Hair follicular keratinocyte (primary cell): ENCODE results near the genes ANKRD45 and KLHL20.

GRCh38 chr1:173413135-173414151 lies 63.7 kb upstream of the PRDX6 start:
- RAMPAGE, long total RNA = no peak

GRCh38 chr1:173473916-173475046 lies 2.9 kb upstream of the PRDX6 start:
- RAMPAGE, long total RNA = no peak

- RAMPAGE, long total RNA = no peak
Measured at GRCh38 chr1:173476399-173477223, 524 bp upstream of the PRDX6 start.

DNA sequence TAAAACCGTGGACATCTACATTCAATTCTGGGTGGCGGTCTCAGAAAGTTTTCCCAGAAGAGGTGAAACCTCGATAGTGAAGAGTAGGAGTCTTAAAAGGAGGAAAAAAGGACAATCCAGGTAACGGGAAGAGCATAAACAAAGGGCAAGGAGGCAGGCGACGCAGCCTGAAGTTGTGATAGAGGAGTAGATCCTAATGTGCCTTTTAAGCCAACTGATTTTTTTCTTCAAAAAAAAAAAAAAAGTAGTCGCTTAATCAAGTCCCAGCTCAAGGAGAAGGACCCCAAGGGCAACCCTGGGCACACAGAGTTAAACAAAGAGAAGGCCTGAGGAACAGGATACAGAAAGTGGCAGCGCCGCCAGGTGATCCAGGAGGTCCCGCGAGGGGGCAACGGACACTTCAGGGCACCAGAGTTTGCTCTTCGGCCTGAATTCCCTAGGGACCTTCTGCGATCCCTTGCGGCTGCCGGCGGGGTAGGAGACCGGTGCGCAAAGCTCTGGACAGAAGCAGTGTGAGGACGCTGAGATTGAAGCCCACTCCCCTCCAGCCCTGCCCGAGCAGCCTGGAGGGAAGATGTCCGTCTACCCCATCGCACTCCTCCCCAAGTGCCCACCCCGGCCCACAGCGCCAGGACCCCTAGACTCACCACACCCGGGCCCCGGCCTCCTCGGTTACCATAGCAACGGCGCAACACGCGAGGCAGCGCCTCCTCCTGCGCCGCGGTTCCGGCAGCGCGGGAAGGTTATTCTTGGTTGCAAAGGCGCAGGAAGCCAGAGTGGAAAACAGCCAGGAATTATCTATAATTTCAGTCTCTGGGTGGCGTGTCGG lies at the start of gene ANKRD45:
TSS of gene ANKRD45 (minus strand) at position 682 of the 829 bp plus-strand sequence.
- RAMPAGE, long total RNA = no peak

DNA sequence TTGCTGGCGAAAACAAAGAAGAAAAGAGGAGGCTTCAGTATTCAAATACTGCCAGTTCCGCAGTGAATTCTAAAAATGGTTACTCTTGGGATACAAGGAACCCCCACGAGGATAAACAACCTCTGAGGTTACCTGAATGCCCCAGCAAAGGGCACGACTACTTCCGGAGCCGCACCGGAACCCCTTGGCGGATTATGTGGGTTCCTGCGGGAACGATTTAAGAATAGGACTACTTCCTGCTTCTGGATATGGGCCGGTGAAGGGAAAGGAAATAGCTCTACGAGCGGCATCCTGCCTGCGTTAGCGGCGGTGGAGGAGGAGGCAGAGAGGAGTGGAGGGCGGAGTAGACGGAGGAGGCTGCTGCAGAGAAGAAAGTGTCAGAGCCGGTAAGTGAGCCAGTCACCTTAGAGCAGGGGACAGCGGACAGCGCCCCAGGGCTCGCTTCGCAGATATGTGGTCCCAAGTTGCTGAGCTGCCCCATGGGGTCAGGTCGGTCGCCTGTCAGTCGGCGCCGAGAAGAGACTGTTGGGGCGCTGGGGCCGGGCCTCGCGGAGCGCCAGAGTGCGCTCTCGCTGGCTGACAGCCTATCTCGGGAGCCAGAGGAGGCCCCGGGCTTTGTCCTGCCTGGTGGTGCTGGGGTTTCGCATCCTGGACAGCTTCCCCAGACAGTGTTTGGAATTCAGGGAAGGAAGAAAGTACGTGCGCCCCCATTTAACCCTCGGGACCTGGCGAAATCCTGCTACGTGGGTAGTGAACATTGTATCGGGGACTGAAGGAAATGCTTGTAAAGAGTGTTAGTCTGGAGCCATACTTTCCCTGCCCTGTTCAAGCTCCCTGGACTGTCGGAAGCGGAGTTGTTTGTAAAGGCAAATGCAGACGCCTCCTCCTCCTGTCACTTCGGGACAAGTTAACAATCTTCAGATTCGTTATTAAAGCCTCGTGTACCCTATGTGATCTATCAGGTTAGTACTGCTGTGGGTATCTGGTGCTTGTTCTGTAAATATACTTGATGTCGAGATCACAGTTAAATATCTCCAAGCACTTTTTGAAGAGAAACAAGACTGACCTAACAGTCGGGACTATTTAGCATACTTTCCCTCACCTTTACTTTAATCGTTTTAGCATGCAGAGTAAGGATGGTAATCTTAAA lies at the start of gene KLHL20:
TSS of gene KLHL20 (plus strand) at position 289 of the 1,150 bp plus-strand sequence.
- RAMPAGE, long total RNA = no peak

DNA sequence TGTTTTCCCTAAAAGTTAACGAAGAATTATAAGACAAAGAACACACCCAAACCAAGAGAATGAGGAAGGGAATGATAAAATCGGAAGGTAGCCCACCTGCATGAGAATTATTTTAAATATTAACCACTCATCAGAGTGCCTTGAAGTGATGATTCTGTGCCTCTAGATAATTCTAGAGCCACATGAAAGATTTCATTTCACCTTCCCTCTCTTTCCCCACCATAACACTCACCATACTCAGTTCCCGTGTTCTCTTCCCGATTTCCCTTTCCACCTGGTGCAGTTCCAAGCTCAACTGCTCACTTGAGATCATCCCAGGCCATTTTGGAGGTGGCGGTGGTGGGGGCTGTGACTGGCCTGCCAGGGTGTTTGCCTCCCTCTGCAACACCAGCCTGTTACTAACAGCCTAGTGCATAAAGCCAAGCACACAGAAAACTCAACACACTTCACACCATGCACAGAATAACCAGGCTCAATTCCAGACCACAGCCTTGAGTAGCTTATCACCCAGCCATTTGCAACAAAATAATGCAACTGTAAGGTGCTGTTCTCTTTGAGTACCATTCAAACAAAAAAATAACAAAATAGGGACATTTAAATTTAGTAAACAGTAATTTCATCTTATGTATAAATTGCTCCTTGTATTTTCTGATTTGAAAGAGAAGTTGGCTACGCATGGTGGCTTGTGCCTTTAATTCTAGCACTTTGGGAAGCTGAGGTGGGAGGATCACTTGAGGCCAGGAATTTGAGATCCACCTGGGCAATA lies 26.3 kb upstream of the SERPINC1 start:
- RAMPAGE, long total RNA = no peak

- RAMPAGE, long total RNA = no peak
Measured at GRCh38 chr1:173946232-173946971, 29.3 kb upstream of the SERPINC1 start.

DNA sequence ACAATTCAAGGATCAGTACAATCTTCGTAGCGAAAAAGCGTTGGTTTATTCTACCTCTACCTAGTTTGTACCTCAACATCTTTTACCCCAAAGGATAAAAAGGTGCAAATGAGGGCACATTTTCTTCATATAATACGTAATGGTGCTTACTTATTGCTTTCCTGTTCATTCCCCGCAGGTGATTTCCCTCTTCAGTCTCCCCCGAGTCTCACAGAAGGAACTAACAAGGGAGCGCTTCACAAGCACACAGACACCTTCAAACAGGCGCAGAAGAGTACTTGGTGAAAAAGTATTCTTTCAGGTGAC lies 630 bp upstream of the RABGAP1L start:
- RAMPAGE, long total RNA = no peak

DNA sequence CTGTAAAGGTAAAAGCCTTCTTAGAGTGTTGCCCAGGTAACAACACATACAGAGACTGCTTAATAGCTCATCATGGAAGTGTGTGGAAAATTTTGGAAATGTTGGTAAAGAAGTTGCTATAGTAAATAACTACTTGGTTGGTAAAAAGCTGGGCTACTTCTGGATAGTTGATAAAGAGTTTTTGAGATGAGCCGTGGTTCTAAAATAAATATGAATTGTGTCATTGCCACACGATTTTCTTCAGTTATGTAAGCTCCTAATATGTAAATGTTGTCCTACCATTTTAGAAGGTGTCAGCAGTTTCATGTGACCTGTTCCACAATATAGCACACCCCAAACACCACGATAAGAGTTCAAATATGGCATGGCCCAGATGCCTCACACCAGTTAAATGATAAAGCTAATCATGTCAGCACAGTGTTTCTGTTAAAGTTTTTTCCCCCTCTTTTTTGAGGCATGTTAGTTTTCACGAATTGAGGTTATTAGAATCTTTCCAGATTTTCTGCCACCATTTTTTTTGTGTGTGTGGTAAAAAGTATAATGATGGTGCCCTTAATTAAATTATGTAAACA lies 7.5 kb downstream of the RABGAP1L start:
- RAMPAGE, long total RNA = no peak

DNA sequence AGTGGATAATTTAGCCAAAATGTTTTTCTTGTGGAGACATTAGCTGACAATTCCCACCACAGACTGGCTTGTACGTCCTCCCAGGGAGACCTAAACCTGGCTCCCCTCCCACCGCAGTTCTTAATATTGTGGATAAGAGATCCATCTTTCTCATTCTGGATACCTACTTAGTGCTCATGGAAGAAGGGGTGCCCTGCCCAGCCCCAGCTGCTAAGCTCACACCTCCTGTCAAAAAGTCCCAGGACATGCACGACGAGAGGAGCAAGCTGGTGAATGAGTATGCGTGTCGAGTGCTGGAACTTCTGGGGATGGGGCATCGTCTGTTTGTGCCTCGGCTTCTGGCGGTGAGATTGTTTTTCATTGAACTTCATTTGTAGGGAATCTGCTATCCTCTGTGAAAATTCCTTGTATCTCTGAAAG lies 199.6 kb upstream of the CACYBP start:
- RAMPAGE, long total RNA = no peak

DNA sequence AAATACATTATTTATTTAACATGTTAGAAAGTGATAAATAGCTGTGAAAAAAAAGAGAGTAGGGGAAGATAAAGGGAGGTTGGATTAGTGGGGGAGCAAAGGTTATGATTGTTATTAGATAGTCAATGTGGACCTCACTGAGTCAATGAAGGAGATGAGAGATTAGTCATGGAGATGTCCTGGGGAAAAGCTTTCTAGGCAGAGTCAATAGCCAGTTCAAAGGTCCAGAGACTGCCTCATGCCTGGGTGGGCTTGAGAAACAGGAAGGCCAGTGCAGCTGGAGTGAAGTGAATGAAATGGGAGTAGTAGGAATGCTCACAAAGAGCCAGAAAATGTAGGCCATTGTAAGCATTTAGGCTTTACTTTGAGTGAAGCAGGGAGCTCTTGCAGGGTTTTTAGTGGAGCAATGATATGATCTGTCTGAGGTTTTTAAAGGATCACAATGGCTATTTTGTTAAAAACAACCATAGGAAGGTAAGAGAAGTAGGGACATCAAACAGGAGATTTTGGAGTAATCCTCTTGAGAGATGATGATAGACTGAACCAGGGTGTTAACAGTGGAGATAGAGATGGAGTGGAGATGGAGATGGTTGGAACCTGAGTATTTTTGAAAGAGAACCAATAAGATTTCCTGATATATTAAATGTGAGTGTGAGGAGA lies 186.9 kb upstream of the CACYBP start:
- RAMPAGE, long total RNA = no peak

DNA sequence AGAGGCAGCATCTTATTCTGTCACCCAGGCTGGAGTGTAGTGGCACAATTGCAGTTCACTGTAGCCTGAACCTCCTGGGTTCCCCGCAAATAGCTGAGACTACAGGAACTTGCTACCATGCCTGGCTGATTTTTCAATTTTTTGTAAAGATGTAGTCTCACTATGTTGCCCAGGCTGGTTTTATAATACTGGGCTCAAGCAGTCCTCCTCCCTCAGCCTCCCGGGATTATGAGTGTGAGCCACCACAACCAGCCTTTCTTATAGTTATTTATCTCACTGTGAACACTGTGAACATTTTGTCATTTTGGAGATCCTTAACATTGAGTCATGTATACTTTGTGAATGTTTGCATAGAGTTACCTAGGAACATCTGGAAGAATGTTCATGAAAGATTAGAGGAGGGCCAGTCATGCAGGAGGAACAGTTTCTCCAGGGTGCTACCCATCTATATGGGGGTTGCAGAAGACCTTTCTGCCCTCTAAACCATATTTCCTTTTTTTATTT lies 127.1 kb upstream of the CACYBP start:
- RAMPAGE, long total RNA = no peak

GRCh38 chr1:174898386-174899284 lies 101.1 kb upstream of the CACYBP start:
- RAMPAGE, long total RNA = no peak

GRCh38 chr1:174954000-174954449 lies 45.7 kb upstream of the CACYBP start:
- RAMPAGE, long total RNA = no peak

- RAMPAGE, long total RNA = no peak
Measured at GRCh38 chr1:175317578-175318288, 125.2 kb upstream of the KIAA0040 start.

- RAMPAGE, long total RNA = no peak
Measured at GRCh38 chr1:176071191-176072089, 135.6 kb downstream of the COP1 start.

DNA sequence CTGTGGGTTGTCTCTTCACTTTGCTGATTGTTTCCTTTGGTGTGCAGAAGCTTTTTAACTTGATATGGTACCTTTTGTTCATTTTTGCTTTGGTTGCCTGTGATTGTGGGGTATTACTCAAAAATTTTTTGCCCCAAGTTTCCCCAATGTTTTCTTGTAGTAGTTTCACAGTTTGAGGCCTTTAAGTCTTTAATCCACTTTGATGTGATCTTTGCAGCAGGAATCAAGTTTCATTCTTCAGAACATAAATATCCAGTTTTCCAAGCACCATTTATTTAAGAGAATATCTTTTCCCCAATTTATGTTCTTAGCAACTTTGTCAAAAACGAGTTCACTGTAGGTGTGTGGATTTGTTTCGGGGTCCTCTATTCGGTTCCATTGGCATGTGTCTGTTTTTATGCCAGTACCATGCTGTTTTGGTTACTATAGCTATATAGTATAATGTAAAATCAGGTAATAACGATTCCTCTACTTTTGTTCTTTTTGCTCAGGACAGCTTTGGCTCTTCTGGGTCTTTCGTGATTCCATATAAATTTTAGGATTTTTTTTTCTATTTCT lies 81.8 kb downstream of the COP1 start:
- RAMPAGE, long total RNA = no peak

DNA sequence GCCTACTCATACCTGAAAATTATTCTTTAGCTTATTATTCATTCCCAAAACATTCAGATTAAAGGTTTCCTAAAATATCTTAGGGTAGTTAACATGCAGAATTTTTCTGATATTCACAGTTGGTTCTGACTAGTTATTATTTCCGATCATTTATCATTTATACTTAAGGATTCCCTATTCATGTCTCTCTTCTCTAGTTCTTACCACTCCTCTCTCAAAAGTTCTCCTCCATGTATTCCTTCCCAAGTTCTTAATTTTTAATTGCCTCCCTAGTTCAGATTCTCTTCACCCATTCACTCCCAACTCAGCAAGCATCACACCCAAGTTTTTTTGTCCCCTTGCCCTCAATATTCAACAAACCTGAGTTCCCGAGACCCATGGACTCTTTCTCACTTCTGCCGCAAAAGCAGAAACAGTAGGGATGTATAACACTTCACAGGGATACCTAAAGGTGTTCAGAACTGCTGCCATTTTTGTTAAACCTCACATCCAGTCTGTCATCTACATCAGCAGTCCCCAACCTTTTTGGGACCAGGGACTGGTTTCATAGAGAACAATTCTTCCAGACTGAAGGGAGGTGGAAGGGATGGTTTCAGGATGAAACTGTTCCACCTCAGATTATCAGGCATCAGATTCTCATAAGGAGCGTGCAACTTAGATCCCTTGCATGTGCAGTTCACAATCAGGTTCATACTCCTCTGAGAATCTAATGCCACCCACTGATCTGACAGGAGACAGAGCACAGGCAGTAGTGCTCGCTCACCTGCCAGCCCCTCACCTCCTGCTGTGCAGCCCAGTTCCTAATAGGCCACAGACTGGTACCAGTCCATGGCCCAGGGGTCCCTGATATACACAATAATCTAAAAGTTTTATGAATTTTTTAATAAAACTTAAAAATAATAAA lies 32.0 kb downstream of the COP1 start:
- RAMPAGE, long total RNA = no peak

DNA sequence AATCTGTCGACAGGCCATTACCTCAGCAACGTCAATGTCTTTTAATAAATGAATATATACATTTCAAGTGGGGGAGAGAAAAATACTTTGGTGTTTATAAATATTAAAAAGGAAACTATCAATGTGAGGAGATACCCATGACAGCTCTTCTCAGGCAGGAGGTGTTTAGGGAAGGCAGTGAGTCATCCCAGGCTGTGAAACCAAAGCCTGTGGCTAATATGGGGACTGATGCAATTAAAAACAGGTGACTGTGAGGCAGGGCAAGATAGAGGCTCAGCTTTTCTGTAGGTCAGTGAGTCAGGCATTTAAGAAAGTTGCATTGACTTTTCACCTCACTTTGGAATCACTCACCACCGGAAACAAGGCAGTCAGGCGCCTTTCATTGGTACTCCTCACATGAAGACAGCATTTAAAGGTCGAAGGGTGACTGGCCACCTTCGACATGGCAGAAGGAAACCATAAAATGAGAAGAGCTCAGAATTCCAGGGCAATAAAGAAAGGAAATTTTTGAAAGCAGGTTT lies 54.5 kb downstream of the PAPPA2 start:
- RAMPAGE, long total RNA = no peak

GRCh38 chr1:176552963-176553739 lies 90.2 kb downstream of the PAPPA2 start:
- RAMPAGE, long total RNA = no peak